Measurements from ENCODE around the genes GCNT4 and ANKDD1B.

- PRO-cap, result no peak
Measured at GRCh38 chr5:72604525-72604979, 97.3 kb upstream of the ZNF366 start.

DNA sequence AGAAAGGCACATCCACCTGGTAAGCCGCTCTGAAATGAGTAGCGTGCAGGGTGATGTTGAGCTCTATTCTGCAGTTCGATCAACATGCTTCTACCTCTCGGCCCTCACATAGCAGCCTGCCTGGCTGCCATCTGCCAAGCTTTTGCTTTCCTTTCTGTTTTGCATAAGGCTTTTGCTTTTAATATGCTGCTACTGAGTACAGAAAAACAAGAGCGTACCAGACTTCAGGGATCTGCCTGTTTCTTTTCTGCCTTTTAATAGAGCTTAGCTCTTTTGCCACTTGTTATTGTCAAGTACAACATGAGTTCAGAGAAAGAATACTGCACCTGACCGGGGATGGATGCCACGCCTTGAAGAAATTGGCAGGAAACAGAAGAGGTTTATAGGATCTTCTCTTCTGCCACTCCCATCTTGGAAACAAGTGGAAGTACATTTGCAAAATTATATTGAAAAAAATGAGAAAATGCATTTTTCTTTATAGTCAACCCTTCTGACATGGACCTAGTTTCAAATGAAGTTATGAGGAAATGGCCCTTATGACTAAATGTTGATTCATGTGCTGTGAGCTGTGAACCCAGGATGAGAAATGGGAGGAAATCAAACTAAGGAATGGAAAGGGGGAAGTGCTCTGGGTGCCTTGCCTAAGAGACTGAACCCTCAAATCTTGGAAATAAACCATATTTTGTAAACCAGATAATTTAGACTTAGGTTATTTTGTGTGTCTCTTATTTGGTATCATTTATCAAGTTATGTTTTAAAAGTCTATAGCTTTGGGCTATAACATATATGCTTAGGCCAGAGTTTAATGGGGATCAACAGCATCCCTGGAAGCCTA is 3.9 kb upstream of the FCHO2 start:
- PRO-cap, result unidirectional peak, minus-strand start at position 512 of the sequence

DNA sequence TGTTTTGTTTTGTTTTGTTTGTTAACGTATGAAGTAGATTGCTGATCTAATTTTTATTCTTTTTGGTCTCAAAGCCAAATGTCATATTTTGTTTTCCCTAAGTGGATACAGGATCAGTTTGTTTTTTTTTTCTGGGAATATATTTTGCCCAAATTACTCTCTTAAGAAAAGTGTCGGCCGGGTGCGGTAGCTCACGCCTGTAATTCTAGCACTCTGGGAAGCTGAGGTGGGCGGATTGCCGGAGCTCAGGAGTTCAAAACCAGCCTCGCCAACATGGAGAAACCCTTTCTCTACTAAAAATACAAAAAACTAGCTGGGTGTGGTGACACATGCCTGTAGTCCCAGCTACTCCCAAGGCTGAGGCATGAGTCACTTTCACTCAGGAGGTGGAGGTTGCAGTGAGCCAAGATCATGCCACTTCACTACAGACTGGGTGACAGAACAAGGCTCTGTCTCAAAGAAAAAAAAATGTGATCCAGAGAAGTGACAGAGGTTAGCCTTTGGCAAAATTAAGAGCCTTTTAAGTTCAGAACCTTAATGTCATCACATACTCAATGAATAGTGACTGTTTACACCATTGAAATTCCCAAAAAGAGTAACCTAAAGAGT is 26.5 kb upstream of the TMEM171 start:
- PRO-cap, result bidirectional peak, plus-strand start at position 417 of the sequence, minus-strand start at position 288 of the sequence

- PRO-cap, result bidirectional peak, plus-strand start at chr5:73119697, minus-strand start at chr5:73119497
Measured at GRCh38 chr5:73119089-73120232, 914 bp upstream of the TMEM171 start.

DNA sequence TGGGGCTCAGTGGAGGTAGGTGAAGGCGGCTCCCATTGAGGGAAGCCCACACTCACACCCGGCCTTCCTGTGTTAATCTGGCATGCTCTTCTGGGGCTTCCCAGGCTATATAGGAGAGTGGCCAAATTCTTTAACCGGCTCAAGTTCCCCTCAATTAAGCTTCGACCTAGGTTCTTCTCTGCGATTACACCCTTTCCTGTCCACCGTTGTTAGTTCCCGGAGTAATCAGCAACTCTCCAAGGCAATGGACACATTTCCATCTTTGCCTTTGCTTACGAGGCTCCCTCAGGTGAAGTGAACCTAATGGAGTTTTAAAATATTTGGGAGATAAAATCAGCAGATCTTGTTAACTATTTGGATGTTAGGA is 338 bp downstream of the UTP15 start:
- PRO-cap, result no peak

DNA sequence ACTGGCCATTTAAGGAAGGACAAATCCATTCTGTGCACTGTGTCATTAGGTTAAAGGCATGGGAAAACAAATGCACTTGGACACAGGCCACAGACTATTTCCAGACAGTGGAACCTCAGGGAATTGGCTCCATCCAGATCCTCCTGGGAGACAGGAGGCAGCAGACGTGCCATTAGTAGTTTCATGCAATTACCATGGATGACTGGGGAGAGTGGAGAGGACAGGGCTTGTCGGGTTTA is 454.9 kb downstream of the ENC1 start:
- PRO-cap, result no peak

- PRO-cap, result no peak
Measured at GRCh38 chr5:74579030-74579667, 61.4 kb downstream of the ENC1 start.

- PRO-cap, result no peak
Measured at GRCh38 chr5:74582850-74583286, 57.7 kb downstream of the ENC1 start.

DNA sequence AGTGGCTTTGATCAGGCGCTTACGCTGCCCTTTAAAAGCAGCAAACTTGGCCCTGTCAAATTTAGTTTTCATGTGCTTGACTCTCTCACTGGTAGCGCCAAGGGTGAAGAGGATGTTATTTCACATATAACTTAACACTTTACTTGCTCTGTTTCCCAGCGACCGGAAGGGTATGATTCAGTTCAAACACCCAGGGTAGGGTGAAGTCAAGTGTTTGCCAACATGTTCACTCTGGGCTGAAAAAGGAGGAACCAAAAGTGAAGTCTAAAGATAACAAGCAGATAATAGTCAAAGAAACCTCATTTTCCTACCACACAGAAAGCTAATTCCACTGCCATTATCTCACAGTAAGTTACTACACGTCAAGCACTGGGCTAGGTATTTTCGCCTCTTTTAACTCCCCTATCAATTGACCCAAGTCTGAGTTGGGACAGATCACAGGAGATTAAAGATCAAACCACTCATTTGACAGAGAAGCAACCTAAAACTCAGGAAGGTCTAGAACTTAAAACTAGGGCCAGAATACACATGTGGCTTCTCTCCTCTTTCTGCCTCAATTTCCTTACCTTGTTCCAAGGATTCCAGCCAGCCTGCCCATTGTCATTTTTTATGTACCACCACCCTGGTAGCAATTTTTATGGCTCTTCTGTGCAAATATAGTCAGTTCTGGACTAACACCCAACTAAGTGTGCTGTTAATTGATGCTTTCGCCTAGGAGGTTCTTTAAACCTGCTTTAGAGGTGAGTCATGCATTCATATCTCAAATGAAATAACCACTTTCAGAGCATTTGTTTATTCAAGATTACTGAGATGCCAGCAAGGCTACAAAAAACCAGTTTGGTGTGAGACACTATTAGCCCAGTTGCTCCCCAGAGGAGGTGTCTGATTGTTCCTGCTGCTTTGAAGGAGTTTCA is 8.7 kb downstream of the ENC1 start:
- PRO-cap, result bidirectional peak, plus-strand start at position 861 of the sequence, minus-strand start at position 553 of the sequence

DNA sequence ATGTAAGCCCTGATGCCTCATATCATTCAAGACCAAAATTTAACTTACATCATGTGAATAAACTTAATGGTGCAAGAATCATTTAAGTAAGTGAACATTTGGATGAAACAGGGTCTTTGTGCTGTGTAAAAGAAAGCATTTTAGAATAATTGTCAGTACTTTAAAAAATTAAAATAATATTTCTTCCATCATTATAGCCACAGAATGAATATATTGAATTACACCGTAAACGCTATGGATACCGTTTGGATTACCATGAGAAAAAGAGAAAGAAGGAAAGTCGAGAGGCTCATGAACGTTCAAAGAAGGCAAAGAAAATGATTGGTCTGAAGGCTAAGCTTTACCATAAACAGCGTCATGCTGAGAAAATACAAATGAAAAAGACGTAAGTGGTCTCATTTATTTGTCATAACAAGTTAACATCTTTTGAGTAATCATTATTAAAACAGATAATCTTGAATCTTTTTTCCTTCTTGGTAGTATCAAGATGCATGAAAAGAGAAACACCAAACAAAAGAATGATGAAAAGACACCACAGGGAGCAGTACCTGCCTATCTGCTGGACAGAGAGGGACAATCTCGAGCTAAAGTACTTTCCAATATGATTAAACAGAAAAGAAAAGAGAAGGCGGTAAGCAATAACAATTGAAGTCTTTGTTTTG is 1.8 kb downstream of the NSA2 start:
- PRO-cap, result no peak

DNA sequence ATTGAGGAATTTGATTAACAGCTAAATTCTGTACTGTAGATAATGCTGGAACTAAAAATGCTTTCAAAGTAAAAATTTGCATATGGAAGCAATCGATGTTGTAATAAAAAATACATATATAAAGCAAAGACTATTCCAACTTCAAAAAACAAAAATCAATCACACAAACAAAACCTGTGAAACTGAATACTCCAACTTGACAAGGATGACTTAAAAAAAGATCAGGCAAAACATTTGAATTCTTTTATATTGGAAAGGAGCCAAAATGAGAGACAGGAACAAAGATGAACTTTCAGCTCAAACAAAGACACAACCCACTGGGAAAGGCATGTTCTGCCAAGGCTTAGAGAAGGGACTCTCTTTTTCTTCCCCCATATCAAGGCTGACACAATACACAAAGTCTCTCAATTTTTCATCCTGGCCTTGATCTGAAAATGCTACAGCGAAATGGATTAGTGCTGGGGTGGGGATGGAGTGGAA is 11.4 kb upstream of the FAM169A start:
- PRO-cap, result no peak

DNA sequence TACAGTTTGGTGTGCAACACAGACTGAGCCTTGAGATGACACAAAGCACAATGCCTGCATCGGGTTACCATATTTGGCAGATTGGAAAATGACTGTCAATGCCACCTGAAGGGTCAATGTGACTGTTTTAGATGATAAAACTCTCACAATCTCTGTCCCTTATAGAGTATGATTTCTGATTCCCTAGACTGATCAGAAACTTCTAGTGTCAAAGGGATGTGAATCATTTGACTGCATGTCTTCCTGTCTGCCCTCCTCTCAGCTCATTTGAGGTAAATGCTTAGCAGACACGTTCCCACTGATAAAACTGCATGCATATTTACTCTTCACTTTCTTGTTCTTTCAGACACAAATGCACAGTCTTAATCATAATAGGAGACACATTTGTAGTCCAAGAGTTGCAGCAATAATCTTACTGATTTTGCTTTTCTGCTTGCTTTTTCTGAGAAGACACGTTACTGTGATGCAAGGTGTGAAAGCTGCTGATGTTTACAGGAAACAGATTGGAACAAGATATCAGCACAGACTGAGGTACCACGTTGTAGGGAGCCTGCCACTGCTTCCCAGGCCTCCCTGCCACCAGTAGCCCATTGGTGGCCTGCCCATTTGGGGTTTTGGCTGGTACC is 77.8 kb downstream of the GCNT4 start:
- PRO-cap, result no peak

DNA sequence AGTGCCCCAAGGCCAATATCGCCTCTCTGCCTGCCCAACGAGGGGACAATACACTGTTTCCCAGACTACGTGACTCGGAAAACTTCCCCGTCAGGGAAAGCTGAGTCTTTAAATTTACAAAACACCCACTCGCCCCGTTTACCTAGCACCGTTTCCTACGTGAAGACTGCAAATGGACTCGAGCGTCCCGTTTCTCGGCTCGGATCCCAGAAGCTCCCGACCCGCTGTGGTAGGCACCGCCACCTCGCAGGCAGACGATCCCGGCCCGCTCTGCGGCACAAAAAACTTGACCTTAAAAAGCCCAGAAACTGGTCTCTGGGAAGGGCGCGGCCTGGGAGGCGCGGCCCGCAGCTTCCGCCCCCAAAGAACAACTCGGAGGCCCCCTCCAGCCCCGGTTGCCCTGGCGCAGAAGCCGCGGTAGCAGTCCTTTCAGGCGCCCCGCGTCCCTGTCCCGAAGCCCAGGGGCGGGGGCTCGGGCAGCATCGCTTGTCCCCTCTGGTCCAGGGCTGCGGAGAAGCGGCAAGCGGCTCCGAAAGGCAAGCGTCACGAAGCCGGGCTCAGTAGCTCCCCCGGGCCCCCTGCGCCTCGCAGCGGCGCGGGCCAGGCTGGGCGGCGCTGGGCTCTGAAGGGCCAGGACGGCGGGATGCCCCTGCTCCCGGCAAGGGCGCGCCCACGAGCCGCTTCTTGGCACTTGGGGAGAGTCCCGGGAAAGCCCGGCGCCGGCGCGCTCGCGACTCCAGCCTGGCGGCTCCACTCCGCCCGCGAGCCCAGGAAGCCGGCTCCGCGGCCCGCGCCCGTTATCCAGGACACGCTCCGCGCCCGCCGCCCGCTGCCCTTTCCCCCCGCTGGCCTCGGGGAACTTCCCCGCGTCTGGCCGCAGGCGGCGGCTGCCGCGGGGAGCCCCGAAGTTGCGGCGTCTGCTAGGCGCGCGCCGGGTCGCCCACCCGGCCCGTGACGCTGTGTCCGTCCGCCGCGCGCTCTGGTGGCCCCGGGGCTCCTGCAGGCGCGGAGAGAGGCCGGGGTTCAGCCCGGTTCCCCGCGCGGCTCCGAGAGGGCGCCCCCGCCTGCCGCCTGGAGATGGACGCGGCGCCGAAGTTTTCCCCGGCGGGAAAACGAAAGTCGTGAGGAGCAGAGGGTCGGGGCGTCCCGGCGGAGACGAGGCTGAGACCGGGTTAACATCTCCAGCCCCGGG is at the start of gene GCNT4:
TSS of gene GCNT4 (minus strand) at position 272 of the 1,192 bp plus-strand sequence.
- PRO-cap, result bidirectional peak, plus-strand start at position 633 of the sequence, minus-strand start at position 272 of the sequence; bidirectional peak, plus-strand start at position 1,131 of the sequence, minus-strand start at position 981 of the sequence

- PRO-cap, result no peak
Measured at GRCh38 chr5:75338622-75339328, 1.8 kb downstream of the HMGCR start.

DNA sequence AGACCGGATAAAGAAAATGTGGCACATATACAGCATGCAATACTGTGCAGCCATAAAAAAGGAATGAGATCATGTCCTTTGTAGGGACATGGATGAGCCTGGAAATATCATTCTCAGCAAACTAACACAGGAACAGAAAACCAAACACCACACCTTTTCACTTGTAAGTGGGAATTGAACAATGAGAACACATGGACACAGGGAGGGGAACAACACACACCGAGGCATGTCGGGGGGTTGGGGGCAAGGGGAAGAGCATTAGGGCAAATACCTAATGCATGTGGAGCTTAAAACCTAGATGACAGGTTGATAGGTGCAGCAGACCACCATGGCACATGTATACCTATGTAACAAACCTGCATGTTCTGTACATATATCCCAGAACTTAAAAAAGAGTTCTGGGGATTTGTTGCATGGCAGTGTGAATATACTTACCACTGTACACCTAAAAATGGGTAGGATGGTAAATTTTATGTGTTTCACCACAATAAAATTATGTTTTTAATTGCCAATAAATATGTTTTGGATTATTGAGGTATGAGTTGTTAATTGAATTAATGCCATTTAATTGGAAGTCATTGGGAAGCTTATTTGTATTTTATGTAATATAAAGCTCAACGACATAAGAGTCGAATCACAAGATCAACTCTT is 20.7 kb downstream of the HMGCR start:
- PRO-cap, result no peak

DNA sequence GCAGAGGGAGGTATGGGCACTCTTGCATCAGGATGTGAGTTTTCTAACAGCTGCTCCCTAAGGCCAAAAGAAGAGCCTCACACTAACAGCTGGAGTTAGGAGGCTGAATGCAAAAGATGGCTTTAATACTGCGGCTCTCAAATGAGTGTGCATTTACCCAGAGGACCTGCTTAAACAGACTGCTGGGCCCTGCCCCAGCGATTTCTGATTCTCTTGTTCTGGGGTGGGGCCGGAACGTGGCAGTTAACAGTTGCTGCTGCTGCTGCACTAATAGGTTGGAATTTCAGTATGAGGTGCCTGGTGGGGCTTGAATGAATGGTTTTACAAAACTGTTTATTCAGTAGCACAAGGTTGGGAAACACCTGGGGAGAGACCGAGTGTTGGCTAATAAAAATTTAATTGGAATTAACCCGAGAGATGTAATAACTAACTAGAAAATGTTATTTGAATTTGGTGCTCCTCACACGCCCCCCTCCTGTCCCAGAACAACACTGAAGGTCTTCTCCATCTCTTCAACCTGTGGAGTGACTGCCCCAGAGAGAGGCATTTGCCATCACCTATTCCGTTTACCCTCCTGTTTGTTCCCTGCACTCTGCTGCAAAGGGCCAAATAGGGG is 26.2 kb downstream of the HMGCR start:
- PRO-cap, result no peak

- PRO-cap, result no peak
Measured at GRCh38 chr5:75364773-75365994, 28.2 kb downstream of the HMGCR start.

- PRO-cap, result no peak
Measured at GRCh38 chr5:75399968-75400410, 63.0 kb downstream of the HMGCR start.

GRCh38 chr5:75584439-75585063 is 26.7 kb upstream of the ANKDD1B start:
- PRO-cap, result no peak

DNA sequence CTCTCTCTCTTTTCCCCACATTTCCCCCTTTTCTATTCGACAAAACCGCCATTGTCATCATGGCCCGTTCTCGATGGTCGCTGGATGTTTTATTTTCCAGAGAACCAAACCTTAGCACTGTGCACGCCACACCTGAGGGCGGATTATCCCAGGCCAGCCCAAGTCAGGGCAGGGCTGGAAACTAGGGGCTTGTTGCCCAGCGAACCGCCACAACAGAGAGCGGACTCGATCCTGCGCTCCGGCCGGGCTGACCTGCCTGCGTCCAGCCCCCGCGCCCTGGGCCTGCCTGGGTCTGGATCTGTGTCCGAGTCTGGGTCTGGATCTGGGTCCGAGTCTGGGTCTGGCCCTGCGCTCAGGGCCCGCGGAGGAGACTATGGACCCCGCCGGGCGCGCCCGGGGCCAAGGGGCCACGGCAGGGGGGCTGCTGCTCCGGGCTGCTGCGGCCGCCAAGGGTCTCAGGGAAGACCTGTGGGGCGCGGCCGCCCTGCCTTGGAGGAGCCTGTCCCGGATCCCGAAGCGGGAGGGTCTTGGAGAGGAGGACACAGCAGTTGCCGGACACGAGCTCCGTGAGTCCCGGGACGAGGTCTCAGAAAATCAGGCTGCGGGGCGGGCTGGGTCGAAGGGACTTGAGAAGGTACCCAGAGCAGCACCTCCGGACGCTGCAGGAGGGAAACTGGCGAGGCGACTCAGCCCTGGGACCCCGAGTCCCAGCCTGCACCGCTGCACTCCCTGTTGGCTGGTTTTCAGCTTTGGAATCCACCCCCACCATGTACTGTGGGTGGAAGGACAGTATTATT is at the start of gene ANKDD1B:
TSS of gene ANKDD1B (plus strand) at position 192 of the 797 bp plus-strand sequence.
- PRO-cap, result bidirectional peak, plus-strand start at position 341 of the sequence, minus-strand start at position 284 of the sequence; unidirectional peak, minus-strand start at position 675 of the sequence